H4 (cell line): ENCODE data around the genes CXorf66 and SLITRK2.

- RAMPAGE, long total RNA, result no peak
Measured at GRCh38 chrX:136935521-136936022, 55.0 kb upstream of the RBMX start.

GRCh38 chrX:139003234-139003535 is 291.7 kb upstream of the FGF13 start:
- RAMPAGE, long total RNA, result no peak

DNA sequence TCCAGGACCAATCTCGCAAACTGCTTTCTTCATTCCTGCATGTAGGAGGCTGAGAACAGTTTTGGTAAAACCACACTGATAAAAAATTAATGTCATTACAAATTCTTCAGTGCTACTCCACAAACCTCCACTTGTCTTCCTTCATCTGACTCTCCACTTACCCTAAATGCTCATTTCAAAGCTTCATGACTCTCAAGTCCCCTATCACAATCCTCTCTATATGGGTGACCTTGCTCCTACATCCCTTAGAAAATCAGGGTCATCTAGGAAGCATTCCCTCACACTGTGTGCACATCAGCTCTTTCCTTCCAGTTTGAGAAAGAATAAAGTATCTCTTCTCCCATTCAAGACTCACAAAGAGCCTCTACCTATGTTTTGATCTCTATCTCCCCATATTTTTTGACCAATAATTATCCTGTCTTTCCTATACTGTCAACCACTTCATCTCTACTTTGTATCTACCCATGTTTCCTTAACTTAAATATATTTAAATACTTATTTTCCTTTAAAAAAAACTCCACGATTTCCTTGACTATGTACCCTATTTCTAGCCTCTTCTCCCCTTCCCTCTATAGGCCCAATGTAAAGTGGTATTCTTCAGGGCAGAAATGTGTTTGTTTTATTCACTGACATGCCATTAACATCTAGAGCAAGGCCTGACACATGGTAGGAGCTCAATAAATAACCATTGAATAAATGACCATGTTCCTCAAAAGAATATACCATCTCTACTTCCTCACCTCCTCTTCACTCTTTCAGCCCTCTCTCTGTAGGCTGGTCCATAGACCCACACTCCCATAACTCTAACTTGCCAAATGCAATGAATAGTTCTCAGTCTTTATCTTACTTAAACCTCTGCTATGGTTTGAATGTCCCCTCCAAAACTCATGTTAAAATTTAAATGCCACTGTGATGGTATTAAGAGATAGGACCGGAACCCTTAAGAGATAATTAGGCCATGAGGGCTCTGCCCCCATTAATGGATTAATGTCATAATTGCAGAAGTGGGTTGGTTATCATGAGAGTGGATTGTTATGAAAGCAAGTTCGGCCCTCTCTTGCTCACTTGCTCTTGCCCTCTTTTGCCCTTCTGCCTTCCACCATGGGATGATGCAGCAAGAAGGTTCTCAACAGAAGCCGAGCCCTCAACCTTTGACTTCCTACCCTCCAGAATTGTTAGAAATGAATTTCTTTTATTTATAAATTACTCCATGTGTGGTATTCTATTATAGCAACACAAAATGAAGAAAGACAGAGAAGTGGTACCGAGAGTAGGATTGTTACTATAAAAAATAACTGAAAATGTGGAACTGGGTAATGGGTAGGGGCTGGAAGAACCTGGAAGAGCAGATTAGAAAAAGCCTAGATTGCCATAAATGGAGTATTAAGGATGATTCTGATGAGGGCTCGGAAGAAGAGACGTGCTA is 83.5 kb downstream of the ATP11C start:
- RAMPAGE, long total RNA, result no peak

GRCh38 chrX:139923889-139924415 is 8.9 kb downstream of the ATP11C start:
- RAMPAGE, long total RNA, result no peak

DNA sequence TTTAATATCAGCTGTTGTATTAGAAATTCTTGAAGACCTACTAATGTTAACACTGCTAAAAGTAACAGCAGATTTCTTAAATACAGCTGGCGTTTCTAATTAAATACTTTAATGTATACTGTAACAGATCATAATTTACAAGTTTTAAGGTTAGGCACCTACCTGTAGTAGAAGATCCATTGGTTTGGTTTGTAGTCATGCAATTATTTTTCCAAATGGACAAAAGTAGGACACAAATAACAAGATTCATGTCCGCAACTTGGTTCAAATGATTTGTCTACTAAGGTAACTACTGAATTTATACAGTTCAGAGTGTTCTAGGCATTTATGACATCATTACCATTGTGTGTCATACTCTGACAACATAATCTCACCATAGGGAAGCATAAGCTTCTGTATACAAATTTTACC is at the start of gene CXorf66:
Gene CXorf66, minus strand, starts transcription at position 275 of the 411 bp plus-strand sequence.
- RAMPAGE, long total RNA, result no peak

DNA sequence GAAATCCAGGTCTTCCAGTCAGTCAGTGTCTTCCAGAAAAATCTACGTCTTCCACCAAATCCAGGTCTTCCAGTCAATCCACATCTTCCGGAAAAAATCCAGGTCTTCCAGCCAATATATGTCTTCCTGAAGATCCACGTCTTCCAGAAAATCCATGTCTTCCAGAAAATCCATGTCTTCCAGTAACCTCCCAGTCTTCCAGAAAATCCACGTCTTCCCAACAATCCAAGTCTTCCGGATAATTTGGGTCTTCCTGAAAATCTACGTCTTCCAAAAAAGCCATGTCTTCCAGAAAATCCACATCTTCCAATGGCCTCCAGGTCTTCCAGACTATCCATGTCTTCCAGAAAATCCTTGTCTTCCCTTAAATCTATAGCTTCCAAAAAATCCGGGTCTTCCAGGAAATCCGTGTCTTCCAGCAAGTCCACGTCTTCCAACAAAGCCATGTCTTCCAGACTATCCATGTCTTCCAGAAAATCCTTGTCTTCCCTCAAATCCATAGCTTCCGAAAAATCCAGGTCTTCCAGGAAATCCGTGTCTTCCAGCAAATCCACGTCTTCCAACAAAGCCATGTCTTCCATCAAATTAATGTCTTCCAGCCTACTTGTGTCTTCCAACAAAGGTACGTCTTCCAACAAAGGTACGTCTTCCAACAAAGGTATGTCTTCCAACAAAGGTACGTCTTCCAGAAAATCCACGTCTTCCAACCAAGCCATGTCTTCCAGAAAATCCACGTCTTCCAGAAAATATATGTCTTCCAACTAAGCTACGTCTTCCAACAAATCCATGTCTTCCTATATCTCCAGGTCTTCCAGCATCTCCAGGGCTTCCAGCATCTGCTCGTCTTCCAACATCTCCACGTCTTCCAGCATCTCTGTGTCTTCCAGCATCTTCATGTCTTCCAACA is 218.5 kb upstream of the SPANXB1 start:
- RAMPAGE, long total RNA, result no peak

GRCh38 chrX:141380587-141380844 is 138.2 kb upstream of the SPANXC start:
- RAMPAGE, long total RNA, result no peak

GRCh38 chrX:141698336-141698588 is 277 bp downstream of the SPANXD start:
- RAMPAGE, long total RNA, result start-site peak on the minus strand at chrX:141698465-141698511, 90 reads

DNA sequence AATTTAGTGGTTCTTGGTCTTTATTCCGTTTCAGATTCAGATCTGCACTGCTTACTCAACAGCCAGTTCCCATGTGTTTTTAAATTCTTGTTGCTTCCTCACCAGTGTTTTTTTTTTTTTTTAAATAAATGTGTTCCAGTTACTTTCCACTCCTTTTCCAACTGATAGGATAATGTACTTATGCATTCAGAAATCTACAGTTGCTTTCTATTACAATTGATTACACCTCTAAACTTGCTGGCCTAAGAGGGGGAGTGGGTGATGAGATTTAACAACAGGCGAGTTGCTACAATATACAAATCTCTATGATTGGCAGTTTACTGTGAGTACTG is 8.0 kb downstream of the MAGEC3 start:
- RAMPAGE, long total RNA, result no peak

DNA sequence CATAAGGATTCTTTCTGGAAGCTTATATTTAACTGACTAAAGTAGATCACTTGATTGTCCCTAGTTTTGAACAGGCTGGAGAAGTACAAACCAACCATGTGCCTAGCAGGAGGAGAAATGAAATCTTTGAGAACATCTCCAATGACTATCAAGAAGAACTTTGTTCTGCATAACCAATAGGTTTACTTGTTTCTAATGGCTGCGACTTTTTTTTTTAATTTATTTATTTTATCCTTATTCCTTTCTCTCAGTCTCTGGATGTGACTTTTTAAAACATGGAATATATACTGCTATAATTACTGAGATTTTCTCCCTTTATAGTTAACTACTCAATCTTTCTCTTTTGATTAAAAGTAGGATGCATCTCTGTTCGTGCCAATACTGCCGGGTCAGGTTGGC is 227.5 kb downstream of the SPANXN3 start:
- RAMPAGE, long total RNA, result no peak

GRCh38 chrX:143432832-143433244 is 84.4 kb downstream of the SPANXN3 start:
- RAMPAGE, long total RNA, result no peak

DNA sequence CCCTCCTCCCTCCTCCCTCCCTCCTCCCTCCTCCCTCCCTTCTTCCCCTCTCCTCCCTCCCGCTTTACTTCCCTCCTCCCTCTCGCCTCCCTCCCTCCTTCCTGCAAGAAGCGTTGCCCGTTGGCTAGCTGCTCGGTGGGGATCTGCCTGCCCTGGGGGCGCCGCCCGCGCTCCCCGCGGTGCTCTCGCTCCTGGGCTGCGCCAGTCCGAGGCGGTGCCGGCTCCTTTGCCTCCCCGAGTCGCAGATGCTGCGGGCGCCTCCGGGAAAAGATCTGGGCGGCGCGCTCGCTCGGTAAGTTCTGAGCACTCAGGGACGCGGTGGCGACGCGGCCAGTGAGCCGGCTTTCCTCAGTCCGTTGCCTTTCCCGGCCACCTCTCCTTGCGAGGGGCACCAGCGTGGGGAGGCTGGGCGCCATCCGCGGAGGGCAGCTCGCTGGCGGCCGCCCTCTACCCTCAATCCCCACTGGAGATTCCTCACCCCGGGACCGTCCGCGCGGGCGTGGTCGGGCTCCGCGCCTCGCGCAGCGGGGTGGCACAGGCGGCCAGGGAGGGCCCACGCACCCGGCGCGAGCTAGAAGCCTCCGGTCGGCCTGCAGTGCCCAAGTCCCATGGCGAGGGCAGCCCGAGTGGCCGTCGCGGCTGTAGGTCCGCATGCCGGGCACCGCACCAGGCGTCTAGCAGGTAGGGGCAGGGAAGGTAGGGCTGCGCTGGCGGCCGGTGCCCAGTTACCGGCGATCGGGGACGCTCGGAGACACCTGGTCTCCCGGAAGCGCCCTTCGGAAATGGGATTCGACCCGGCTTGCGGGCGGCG is at the start of gene SLITRK2:
Gene SLITRK2, plus strand, starts transcription at position 95 of the 811 bp plus-strand sequence.
- RAMPAGE, long total RNA, result start-site peak on the plus strand centred at position 131 of the sequence, 40 bp wide, 10 reads

GRCh38 chrX:147332071-147332308 is 517.4 kb upstream of the CXorf51A start:
- RAMPAGE, long total RNA, result no peak

DNA sequence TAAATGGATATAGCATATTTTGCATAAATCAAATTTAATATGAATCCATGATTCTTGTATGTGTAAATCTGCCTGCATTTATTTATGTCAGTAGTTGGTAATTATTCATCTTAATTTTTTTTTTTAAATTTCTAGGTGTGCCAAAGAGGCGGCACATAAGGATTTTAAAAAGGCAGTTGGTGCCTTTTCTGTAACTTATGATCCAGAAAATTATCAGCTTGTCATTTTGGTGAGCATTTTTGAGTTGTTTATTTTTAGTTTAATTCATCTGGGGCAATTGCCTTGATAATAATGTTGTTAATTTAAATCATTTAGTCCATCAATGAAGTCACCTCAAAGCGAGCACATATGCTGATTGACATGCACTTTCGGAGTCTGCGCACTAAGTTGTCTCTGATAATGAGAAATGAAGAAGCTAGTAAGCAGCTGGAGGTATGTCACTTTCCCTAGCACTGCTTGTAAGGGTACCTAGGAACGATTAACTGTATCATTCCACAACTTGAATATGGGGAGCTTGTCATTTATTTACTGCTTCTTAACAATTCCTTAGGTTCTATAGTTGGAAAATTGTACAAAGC is 18.2 kb downstream of the FMR1 start:
- RAMPAGE, long total RNA, result no peak

DNA sequence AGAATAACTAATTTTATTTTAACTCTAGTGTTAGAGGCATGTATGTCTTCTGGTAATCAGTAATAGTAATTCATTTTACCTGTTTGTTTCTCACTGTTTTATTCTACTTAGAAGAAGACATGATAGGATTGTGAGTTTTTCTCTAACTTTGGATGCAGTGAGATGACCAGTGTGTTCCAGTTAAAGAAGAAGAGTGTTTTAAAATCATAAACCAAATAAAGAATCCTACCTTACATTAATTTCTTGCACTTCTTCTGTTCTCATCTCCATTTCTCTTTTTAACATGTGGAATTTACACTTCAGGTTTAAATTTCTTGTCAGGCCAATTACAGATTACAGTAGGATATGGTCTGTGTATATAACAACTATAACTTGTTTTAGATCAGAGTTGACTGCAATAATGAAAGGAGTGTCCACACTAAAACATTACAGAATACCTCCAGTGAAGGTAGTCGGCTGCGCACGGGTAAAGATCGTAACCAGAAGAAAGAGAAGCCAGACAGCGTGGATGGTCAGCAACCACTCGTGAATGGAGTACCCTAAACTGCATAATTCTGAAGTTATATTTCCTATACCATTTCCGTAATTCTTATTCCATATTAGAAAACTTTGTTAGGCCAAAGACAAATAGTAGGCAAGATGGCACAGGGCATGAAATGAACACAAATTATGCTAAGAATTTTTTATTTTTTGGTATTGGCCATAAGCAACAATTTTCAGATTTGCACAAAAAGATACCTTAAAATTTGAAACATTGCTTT is 32.7 kb upstream of the FMR1NB start:
- RAMPAGE, long total RNA, result no peak

- RAMPAGE, long total RNA, result no peak
Measured at GRCh38 chrX:148498272-148498609, 2.2 kb upstream of the AFF2 start.

DNA sequence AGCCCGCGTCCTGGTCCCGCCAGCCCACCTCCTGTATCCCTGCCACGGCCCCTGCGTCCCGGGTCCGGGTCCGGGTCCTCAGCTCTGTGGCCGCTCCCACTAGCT is 220 bp upstream of the AFF2 start:
- RAMPAGE, long total RNA, result no peak

- RAMPAGE, long total RNA, result no peak
Measured at GRCh38 chrX:148501621-148501874, 1.1 kb downstream of the AFF2 start.

GRCh38 chrX:149503266-149503991 is 1.7 kb downstream of the IDS start:
- RAMPAGE, long total RNA, result no peak

DNA sequence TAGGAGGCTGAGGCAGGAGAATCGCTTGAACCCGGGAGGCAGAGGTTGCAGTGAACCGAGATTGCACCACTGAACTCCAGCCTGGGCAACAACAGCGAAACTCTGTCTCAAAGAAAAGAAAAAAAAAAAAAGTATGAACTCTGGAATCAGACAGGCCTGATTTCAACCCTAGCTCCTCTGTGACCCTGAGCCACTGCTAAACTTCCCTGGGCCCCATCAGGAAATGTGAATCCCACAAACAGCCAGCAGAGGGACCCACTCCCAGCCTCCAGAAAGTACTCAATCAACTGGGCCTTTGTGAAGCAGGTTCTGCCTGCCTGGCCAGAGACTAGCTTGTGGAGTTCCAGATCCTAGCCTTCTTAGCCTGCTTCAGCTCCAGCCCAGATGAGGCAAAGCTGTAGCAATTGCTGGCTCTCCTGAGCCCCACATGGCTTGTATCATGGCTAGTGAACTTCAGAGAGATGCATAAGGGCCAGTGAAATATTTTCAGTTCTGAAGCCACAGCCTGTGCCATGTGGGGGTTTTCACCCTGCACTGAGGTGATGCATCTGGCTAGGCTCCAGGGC is 7.2 kb upstream of the IDS start:
- RAMPAGE, long total RNA, result no peak